GM23338 (cell line): Measurements from ENCODE around the gene ANKMY1.

GRCh38 chr2:239251636-239252344 is 149.0 kb downstream of the HDAC4 start:
- PRO-cap = no peak
- RAMPAGE, long total RNA = no peak

- PRO-cap = no peak
- RAMPAGE, long total RNA = no peak
Measured at GRCh38 chr2:239265067-239265892, 135.5 kb downstream of the HDAC4 start.

DNA sequence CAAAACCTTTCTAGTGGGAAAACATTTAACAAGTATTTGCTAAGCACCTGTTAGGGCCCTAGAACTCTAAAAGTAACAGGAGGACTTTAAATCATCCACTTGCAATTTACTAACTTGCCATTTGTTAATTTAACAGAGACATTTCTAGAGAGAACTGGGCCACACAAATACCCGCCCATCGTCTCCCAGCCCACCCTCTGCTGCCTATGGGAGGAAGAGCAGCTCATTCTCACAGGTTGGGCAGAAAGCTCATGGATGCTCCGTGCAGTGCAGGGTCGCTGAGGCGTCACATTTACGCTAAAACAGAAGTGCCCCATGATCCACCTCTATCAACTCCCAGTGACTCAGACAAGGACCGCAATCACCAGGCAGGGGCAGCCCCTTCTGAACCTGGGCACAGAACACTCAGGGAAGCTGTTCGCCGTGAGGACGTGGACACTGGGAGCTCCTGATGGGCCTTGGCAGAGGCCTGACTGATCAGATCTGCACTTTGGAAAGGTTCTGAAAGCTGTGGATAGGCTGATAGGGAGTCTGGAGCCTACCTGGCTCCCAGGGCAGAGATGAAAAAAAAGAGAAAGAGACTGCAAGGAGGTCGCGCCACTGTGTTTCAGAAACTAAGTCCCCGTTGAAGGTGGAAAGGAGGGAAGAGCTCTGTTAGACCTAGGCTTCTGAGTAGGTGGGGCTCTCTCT is 106.8 kb downstream of the HDAC4 start:
- PRO-cap = unidirectional peak, plus-strand start at position 226 of the sequence
- RAMPAGE, long total RNA = no peak

DNA sequence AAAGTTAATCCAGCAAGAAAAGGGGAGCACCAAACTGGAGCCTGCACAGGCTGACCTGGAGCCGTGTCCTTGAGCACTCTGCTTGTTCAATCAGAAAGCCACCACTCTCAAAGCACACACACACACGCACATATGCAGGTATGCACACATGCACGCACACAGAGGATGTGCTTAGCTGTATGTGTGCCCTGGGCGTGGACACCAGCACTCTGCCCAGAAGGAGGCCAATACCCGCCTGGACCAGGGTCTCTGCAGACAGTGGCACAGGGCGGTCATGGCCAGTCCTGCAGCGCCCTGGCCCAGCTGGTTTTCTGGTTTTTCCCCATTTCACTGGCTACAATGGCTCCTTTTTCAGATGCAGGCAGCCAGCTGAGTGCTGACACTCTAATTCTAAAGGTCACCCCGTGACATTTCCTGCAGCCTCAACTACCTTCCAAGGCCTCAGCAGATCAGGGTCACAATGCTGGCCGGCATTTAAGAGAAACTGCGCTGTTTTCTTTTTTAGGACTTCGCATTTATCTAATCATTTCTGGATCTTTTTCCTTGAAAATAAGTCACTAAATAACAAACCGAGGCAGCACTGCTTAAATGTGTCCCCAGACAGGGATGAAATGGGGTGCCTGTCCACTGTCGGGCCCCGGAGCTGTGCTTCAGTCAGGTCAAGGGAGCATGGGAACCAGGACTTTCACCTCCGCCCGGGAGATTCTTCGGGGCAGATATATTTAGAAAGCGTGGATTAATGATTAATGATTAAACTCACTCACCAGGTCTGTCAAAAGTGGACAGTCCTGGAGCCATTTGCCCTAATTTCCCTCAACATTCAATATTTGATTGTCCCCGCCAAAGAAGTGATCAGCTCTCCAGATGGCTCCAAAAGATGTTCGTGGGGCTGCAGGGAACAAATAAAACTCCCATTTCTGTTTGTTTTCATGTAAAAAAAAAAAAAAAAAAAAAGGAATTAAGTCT is 104.4 kb downstream of the HDAC4 start:
- PRO-cap = bidirectional peak, plus-strand start at position 455 of the sequence, minus-strand start at position 260 of the sequence
- RAMPAGE, long total RNA = no peak

GRCh38 chr2:239352060-239352990 is 48.5 kb downstream of the HDAC4 start:
- PRO-cap = no peak
- RAMPAGE, long total RNA = no peak

- PRO-cap = no peak
- RAMPAGE, long total RNA = no peak
Measured at GRCh38 chr2:239439233-239439913, 38.6 kb upstream of the HDAC4 start.

DNA sequence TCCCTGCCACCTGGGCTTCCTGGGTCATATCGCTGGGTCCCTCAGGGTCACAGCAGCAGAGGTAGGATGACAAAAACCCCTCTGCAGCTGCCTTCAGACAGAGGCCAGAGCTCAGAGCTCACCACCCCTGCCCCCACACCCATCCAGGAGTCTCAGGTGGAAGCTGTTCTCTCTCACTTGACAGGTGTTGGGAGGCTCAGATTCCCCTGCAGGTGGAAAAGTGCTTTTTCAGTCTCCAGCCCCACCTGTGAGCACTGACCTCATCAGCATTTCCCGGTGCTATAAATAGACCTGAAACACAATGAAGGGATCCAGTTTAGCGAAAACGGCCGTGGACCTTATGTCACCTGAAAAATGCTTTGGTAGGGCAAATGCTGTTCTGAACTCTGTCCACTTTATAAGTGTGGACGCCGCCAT is 254.9 kb downstream of the NDUFA10 start:
- PRO-cap = no peak
- RAMPAGE, long total RNA = no peak

DNA sequence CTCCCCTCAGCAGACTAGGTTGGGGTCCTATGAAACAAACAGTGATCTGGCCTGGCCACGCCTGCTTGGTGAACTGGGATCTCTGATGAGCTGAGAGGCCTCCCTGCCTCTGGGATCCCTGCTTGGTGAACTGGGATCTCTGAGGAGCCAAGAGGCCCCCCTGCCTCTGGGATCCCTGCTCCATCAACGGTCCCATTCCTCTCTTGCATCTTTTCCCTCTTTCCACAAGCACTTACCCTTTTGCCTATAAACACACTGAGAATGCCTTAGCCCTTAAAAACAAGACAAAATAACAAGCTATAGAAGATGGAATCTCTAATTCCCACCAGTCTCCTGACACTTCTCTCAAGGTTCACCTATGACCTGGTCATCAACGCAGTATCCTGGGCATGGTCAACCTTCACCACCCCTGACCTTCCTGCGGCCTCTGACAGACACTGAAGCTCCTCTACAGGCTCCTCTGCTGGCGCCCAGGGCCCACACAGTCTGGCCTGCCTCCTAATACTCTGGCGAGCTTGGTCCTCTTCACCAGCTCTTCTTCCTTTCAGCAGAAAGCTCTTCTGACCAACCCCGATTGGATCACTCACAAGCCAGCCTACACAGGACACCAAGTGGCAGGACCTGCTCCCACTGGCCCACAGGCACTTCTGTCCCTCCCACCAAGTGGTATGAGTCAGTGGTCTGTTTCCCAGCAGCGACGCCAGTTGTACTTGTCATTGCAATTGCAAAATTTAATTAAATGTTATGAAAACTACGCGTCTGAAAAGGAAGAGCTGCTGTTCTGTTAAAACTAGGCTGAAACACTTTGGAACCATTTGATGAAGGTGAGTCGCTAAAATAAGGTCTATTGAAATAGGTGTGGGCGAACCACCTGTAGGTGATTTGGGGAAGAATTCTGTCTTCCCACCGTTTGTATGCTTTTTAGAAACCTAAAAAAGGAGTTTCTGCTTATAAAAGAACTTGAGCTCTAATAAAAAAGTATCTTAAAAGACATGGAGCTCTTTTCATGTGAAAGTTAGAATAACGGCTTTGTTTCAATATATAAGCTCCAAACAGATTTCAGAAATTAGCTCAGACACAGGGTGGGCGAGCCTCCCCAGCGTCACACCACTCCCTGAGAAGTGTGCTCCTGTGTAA is 46.8 kb downstream of the NDUFA10 start:
- PRO-cap = no peak
- RAMPAGE, long total RNA = no peak

GRCh38 chr2:240033341-240033640 is 3.1 kb upstream of the OR6B2 start:
- PRO-cap = bidirectional peak, plus-strand start at chr2:240033553, minus-strand start at chr2:240033477
- RAMPAGE, long total RNA = no peak

DNA sequence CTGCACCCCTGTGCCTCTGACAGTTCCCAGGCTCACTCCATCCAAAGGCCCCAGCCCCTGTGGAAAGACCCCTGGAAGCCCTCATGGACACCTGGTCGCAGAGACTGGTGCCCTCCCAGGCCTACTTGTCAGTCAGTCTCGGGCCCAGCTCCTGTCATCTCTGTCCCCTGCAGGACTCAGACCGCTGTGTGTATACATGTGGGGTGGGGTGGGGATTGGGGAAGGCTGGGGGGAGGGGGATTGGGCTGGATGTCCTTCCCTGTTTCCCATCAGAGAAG is 96.4 kb upstream of the OTOS start:
- PRO-cap = no peak
- RAMPAGE, long total RNA = no peak

GRCh38 chr2:240434589-240435103 is 817 bp upstream of the GPC1 start:
- PRO-cap = no peak
- RAMPAGE, long total RNA = no peak

DNA sequence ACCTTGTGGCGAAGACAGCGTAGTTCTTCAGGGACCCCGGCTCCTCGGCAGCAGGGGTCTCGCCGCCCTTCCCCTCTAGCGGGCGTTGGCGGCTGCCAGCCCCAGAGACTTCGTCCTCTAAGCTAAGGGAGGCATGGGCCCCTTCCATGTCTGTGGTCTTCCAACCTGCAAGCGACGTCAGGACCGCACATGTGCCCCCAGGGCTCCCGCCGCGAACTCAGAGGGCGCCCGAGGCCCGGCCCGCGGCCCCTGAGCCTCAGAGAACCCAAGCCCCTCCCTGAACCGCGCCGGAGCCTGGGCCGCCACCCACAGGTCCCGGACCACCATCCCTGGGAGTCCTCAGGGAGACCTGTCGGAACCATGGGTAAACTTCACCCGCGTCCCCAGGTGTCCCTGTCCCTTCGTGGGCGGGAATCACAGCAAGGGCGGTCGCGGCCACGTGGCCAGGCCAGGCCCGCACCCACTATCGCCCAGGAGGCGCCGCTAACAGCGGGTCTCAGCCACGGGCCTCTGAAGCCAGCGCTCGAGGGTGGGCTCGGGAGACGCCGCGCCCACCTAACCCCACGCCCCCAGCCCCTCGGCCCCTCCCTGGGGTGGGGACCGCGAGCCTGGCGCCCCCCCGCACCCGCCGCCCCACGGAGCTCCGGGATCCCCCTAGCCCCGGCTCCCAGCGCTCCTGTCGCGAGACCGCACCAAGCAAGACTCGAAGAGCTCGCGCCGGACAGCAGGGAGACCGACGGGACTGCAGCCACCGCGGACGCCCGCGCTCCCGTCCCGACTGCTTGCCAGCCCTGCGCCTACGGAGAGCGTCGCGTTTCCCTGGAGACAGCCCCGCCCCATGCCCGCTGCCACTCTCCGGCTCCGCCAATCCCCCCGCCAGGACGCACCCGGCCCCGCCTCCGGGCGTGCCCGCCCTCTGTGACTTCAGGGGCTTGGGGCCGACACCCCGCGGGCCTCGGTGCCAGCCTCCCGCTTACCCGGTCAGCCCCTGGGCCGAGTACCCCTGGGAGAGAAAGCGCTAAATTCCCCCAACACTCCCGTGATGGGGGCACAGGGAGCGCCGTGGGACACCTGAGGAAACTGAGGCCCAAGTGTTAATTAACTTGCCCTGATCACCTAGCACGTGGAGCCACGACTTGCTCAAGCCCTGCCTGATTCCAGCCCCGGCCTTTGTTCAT is at the start of gene ANKMY1:
ANKMY1 (minus strand) TSS at position 801 of the 1,178 bp plus-strand sequence.
- PRO-cap = bidirectional peak, plus-strand start at position 466 of the sequence, minus-strand start at position 219 of the sequence; bidirectional peak, plus-strand start at position 944 of the sequence, minus-strand start at position 780 of the sequence; bidirectional peak, plus-strand start at position 1,173 of the sequence, minus-strand start at position 1,172 of the sequence
- RAMPAGE, long total RNA = no peak

GRCh38 chr2:240622468-240623436 is 2.5 kb upstream of the GPR35 start:
- PRO-cap = no peak
- RAMPAGE, long total RNA = no peak

GRCh38 chr2:240781783-240782426 is 38.1 kb downstream of the KIF1A start:
- PRO-cap = no peak
- RAMPAGE, long total RNA = no peak

GRCh38 chr2:240896539-240897116 is 672 bp upstream of the MAB21L4 start:
- PRO-cap = no peak
- RAMPAGE, long total RNA = no peak

GRCh38 chr2:240934134-240934627 is 28.0 kb downstream of the CROCC2 start:
- PRO-cap = no peak
- RAMPAGE, long total RNA = no peak

GRCh38 chr2:240960391-240961056 is 37.9 kb upstream of the SNED1 start:
- PRO-cap = no peak
- RAMPAGE, long total RNA = no peak

GRCh38 chr2:240967207-240967895 is 31.1 kb upstream of the SNED1 start:
- PRO-cap = no peak
- RAMPAGE, long total RNA = no peak

- PRO-cap = no peak
- RAMPAGE, long total RNA = no peak
Measured at GRCh38 chr2:240968812-240969515, 29.5 kb upstream of the SNED1 start.

GRCh38 chr2:240985852-240986370 is 12.5 kb upstream of the SNED1 start:
- PRO-cap = no peak
- RAMPAGE, long total RNA = no peak